Placental epithelial cell (primary cell): ENCODE measurements around a stretch of chr10.

GRCh38 chr10:15369481-15370718 is 1.2 kb downstream of the FAM171A1 start:
- CAGE, long polyA plus RNA = no peak

DNA sequence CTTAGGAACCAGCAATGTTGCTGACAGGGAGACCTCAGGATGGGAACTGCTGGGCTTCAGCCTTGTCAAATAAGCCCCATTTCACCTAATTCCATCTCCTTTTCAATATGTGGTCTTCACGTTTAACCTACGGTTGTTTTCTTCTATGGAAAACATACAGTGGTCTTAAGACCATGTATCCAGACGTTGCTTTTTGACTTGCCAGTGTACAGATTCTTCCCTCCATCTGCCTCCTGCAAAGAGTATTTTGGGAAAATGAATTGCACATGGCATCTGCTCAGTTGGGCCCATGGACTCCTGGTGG is 97.7 kb upstream of the FAM171A1 start:
- CAGE, long polyA plus RNA = no peak

DNA sequence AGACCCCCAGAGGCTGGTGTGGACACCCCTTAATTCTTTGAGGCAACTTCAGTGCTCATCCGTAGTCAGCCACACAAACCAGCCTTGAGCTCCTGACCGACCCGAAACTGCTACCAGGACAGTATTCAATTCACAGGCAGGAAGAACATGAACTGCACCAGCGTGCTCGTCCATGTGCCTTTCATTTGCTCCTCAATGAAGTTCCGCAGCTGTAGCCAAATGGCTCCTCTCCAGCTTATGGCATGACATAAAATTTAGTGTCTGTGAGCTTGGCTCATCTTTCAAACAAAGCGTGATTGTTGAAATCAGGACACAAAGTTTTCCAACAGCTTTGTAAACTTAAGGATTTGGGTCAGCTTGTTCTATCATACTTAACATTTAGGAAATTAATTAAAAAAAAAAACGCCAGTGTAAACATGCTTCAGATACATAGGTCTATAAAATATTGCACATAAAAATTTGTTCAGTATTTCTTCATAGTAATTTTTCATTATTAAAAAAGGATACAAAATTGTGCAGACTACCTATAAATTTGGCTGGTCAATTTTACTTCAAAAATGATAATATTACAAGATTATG is 144.2 kb upstream of the FAM171A1 start:
- CAGE, long polyA plus RNA = no peak

GRCh38 chr10:15603598-15603981 is 116.1 kb downstream of the ITGA8 start:
- CAGE, long polyA plus RNA = no peak

DNA sequence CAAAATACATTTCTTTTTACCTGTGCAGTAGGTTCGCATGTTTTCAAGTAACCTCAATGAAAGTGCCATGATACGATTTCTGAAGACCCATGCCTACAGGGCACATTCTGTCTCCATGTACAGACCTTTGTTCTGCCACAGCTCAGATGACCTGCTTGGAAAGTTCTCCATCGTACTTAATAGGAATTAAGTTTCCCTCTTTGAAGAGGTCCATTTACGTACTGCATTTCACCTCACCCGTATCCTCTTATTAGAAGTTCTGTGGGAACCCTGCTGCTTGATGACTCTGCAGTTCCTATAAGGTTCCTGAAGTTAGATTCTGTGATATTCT is 50.9 kb downstream of the MINDY3 start:
- CAGE, long polyA plus RNA = no peak

GRCh38 chr10:15841400-15841708 is 19.0 kb downstream of the MINDY3 start:
- CAGE, long polyA plus RNA = no peak

DNA sequence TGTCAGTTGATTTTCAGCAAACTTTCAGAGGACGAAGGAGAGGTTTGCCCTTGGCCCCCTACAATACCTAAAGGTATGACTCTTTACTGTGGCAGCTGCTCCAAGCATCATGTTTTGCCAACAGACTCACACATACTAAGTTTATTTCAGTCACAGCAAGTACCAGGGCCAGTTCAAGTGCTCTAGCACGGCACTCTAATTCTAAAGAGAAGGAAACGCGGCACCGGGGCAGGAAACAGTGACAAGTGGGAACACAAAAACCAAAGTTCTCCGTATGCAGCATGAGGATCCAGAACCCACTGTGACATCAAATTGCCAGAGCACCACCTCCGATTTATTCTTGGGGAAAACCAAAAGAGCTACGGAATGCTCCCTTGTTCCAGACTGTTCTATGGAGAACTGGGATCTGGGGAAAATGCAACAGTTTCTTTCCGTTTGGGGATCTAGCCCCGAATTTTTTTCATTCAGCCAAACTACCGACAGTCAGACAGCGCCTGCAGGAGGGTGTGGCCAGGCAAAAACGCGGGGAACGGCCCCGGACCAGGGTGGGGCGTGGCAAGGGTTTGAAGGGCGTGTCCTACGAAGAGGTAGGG is 430 bp upstream of the PTER start:
- CAGE, long polyA plus RNA = no peak

GRCh38 chr10:16628751-16629580 is 107.3 kb upstream of the C1QL3 start:
- CAGE, long polyA plus RNA = no peak

- CAGE, long polyA plus RNA = no peak
These were observed 11.5 kb upstream of the RSU1 start for GRCh38 chr10:16828536-16829389.

- CAGE, long polyA plus RNA = no peak
These were observed 136.9 kb downstream of the CUBN start for GRCh38 chr10:16992794-16993121.

GRCh38 chr10:17038199-17039198 is 91.1 kb downstream of the CUBN start:
- CAGE, long polyA plus RNA = no peak

GRCh38 chr10:17178938-17179599 is 22.4 kb downstream of the TRDMT1 start:
- CAGE, long polyA plus RNA = no peak

DNA sequence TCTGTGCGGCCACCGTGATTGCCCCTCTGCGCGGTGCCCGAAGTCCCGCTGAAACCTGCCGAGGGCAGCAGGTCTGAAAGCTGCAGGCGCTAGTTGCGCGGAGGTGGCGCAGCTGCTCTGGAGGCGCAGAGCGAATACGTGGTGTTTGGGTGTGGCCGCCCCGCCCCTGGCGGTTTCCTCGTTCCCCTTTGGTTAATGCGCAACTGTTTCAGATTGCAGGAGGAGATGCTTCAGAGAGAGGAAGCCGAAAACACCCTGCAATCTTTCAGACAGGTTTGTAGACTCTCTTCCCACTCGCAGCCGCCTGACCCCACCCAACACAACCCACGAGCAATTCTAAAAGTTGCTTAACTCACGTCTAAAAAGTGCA is 2.4 kb downstream of the VIM start:
- CAGE, long polyA plus RNA = no peak

DNA sequence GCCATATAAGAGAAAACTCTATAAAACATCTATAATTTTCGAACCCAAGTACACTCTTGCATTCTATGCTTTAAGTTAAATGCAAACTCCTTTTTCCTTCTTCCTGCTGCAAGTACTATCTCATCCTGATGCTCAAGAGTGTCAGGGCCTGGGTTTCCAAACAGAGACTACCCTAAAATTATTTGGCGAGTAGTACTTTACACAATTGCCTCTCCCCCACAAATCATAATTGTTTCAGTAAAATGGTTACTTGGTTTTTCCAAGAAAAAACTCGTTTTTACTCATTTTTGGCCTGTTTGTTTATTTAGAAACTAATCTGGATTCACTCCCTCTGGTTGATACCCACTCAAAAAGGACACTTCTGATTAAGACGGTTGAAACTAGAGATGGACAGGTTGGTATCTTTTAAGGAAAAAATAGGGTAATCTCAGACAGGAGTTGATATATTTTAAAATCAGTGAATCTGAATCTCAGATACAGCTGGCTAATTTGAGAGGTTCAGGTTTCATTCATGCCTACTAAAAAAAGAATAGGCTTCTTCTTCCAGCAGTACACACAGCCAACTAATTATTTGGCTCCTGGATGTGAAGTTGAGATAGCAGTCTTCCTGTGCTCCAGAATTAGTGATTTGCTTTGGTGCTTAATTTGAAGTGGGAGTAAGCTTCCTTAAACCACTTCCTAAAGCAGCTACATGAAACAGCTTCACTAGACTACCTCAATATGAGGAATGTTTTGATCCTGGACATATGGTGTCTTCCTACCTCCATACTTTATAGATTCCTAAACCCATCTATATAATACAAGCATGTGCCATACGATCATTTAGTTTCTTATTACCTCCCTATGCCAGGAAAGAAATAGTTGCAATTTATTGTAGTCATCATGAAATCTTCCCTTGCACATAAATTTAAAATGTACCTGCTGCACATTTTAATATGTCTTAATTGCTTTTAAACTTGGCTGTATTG is 8.2 kb downstream of the VIM start:
- CAGE, long polyA plus RNA = no peak

- CAGE, long polyA plus RNA = no peak
These were observed 13.3 kb downstream of the VIM start for GRCh38 chr10:17241305-17241715.

DNA sequence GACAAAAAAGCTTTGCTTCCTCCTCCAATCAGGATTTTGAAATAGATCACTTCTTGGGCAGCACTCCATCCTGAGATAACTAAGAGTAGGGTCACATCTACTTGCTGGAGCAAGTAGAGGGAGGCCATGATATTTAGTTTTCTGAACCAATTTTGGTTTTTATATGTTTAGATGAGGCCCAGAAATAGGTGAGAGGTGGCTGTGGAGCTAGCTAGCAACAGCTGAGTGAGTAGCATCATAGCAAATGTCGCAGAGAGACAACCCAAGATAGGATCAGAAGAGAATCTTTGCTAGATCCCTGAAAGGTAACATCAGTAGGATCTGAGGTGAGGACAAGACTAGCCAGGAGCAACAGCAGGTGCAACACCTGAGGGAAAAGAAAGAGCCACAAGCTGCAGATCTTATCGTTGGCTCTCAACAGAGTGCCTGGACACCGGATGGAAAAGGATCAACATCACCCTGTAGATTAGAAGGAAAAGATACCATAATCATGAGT is 4.5 kb downstream of the ST8SIA6 start:
- CAGE, long polyA plus RNA = no peak

DNA sequence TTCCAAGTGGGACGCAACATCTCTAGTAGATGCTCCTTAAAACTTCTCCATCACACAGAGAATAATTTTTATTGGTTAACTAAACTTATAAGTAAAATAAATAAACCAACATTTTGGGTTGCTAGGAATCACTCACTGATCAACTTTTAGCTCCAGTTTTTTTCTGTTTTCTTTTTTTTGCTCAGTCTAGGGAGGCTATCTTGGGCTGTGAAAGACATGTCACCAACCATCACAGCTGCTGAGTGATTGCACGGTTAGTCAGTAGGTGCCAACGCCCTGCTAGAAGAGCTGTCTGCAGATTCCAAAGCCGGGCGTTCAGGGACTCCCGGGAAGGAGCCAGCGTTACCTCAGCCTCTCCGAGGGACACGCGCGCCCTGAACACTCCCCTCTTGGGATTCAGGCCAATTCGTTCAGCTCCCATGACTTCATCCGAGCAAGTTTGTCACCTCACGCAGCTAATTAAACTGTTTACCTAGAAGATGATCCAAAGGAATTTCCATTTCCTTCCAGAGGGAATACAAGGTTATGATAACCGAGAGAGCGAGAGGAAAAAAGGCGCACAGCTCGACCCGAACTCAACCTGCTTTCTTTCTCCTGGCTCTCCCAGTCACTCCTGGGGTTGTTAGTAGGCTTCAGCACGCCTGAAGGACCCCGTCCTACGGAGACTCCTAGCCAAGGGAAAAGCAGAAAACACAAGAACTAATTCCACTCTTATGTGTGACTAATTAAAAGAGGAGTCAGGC is 488 bp upstream of the STAM start:
- CAGE, long polyA plus RNA = no peak

- CAGE, long polyA plus RNA = no peak
These were observed 14.6 kb downstream of the TMEM236 start for GRCh38 chr10:17766596-17767039.

- CAGE, long polyA plus RNA = no peak
These were observed 24.3 kb upstream of the MRC1 start for GRCh38 chr10:17784711-17785422.

DNA sequence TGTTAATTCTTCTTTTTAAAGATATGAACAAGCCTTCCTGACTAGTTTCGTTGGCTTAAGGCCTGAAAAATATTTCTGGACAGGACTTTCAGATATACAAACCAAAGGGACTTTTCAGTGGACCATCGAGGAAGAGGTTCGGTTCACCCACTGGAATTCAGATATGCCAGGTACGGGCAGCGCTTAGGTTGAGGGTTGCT is 54.3 kb downstream of the MRC1 start:
- CAGE, long polyA plus RNA = no peak